Mesenchymal stem cell of Wharton's jelly (primary cell): ENCODE measurements around the genes THAP2, TMEM19 and ATXN7L3B.

DNA sequence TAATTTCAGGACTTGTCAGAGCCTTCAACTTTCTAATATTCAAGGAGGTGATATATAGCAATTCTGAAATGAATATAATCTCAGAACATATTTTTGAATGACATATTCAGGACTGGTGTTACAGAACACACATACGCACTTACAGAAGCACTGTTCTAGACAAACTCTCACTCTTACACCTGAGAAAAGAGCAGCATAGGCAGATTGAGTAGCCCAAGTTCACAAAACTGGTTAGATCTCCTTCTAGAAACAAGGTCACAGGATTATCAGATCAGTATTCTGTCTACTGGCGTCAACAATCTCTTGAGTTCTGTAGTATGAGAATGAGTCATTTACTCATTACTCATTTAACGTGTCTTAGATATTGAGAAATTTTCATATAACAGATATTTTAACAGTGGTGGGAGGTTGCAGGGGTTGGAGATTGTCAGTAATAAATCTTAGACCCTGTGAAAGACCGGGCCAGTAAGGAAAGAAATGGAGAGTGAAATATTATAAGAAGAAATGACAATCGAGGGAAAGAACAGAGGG is 2.8 kb upstream of the TSPAN8 start:
- CAGE, long polyA plus RNA = no peak

DNA sequence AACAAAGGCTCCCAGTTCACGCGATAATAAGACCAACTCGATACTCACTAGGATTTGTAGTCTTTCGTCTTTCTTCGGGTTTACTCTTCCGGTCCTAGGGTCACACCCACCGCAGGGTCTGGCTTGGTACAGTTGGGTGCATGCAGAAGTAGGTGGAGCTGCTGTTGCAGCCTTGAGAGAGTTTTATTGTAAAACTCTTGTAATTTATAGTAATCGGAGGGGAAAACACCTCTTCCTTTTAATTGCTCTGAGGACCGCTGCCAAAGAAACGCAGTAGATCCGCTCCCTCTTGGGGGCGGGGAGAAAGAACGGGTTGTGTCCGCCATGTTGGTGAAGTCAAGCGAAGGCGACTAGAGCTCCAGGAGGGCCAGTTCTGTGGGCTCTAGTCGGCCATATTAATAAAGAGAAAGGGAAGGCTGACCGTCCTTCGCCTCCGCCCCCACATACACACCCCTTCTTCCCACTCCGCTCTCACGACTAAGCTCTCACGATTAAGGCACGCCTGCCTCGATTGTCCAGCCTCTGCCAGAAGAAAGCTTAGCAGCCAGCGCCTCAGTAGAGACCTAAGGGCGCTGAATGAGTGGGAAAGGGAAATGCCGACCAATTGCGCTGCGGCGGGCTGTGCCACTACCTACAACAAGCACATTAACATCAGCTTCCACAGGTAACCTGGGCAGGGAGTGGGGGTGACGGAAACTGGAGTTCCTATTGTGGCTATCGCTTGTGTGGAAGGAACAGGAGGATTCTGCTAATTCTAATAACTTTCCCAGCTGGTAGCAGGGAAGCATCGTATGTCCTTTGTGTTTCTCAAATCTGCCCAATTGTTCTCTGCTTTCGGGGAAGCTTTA is at the start of gene THAP2:
Gene THAP2 (plus strand): TSS at position 385 of the 848 bp plus-strand sequence.
- CAGE, long polyA plus RNA = no peak

GRCh38 chr12:71685816-71687107 is at the start of gene TMEM19:
Gene TMEM19, plus strand, starts transcription at chr12:71686082.
- CAGE, long polyA plus RNA = no peak

DNA sequence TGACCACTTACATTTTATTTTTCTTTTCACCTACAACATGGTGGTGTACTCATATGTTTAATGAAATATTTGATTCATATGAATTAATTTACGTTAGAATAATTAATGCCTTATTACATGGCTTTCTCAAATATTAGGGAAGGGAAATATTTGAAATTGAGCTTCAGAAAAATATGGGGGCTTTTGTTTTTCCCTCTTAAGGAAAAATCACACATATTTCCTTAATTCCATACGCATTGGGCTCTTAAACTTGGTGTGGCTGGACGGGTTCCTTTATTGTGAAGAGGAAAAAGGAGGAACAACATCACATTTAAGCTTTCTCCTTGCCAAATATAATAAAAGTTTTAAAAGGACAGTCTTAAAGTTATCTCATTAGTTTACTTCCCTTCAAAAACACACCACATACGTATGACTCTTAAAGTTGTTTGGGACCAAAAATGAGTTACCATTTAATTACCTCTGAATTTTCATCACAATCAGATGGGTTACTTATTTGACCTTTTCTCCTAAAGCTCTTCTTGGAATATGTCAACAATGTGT is 16.2 kb downstream of the RAB21 start:
- CAGE, long polyA plus RNA = no peak

DNA sequence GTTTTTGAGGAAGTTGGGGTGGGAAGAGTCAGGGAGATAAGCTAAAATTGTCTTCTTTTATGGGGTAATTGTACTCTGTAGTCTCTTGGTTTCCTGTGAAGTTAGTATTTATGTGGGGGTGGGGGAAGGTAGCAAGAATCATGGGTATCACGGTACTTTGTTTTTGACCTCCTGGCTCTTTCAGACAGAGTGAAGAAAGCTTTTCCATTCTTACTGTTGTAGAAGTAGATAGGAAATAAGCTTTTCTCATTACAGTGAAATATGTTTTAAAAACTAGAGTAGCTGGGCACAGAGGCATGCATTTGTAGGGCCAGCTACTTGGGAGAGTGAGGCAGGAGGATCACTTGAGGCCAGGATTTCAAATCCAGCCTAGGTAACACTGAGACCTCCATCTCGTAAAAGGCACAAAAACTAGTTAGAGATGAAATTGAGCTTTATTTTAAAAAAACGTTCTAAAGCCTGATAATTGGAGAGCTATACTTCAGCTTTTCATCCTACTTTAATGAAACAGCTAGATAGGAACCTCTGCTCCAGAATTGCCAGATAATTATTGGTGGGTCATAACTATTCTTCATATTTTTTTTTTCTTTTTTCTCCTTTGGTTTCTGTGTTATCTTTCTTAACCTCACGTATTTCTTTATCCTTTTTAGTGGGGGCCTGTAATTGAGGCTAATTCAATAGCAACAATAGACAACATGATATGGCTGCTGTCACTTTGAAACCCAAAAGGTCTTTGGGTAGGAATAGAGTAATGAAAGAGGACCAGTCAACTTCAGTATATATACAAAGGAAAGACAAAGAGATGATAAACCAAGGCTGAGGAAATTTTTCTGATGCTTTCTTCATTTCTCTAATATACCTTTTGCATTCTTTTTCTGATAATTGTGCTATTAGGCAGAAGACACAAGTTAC is 33.3 kb downstream of the RAB21 start:
- CAGE, long polyA plus RNA = no peak

DNA sequence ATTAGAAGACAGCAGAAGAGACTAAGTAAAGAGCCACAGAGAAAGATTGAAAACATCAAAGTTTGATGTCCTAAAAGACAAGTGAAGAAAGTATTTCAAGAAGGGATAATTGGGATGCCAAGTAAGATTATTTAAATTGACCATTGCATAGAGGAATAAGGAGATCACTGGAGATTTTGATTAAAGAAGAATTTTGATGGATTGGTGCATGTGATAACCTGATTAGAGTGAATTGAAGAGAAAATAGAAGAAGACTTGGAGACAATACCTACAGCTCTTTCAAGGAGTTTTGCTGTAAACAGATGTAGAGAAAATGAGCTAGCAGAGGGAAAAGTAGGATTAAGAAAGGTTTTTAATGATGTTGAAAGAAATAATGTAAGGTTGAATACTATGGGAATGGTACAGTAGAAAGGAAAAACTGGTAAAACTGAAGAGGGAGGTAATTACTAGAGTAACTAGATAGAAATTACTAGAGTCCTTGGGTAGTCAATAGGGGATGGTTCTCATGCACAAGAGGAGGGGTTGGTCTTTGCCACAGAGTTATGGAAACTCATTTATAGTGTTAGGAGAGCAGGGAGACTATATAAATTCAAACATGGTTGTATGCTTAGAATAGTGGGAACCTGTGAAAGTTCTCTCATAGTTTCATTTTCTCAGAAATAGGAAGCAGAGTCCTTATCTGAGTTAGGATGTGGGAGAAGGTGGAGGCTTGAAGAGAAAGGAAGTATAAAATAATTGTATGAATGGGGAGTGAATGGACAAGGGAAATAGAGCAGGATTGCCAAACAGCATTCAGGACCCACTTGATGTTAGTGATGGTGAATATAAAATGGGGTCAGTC is 34.3 kb upstream of the TPH2 start:
- CAGE, long polyA plus RNA = no peak

DNA sequence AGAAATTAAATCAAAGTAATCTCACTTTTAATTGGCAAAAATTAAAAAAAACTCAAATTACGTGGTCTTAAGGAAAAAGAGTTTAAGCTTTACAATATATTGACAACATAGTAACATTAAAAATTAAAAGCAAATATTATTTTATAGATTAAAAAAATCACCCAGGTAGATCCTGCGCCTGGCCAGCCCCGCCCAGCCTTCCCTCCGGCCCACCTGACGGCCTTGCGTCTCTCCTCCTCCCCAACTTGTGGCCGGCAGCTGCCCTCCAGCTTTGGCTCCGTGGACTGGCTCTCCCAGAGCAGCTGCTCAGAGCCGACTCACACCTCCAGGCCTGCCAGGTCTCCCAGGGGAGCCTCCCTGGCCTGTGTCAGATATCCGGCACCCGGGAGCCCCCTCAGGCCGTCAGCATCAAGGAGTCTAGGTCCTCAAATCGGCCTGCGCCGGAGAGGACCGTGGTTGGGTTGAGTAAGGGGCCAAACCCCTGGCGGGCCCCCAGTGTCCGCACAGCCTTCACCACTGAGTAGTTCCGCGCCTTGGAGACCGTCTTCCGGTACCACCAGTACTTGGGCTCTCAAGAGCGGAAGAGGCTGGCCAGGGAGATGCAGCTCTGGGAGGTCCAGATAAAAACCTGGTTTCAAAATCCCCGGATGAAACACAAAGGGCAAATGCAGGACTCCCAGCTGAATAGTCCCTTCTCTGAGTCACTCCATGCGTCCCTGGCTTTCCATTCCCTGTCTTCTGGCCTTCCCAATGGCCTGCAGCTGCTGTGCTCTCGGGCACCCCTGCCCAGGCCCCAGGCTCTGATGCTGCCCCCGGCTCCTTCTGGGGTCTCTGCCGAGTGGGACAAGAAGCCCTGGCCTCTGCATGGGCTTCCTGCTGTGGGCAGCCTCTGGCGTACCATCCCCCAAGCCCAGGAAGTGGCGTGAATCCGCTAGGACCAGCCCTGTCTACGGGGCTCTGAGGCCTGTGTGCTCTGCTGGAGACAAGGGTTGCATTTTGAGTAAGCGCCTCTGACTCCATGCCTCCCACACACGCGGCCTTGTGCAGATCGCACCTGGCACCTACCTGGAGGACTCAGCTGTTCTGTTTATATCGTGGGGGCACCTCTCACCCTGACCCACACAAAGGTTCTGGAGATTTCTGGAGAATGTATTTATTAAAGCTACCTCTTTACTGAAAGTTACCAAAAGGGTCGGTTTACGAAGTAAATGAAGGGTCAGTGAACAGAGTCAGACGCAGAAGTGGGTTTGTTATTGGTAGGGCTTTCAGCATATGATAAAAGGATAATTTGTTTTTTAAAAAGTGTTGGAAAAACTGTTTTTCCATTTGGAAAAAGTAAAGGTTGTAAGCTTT is 245.1 kb upstream of the ATXN7L3B start:
- CAGE, long polyA plus RNA = no peak

DNA sequence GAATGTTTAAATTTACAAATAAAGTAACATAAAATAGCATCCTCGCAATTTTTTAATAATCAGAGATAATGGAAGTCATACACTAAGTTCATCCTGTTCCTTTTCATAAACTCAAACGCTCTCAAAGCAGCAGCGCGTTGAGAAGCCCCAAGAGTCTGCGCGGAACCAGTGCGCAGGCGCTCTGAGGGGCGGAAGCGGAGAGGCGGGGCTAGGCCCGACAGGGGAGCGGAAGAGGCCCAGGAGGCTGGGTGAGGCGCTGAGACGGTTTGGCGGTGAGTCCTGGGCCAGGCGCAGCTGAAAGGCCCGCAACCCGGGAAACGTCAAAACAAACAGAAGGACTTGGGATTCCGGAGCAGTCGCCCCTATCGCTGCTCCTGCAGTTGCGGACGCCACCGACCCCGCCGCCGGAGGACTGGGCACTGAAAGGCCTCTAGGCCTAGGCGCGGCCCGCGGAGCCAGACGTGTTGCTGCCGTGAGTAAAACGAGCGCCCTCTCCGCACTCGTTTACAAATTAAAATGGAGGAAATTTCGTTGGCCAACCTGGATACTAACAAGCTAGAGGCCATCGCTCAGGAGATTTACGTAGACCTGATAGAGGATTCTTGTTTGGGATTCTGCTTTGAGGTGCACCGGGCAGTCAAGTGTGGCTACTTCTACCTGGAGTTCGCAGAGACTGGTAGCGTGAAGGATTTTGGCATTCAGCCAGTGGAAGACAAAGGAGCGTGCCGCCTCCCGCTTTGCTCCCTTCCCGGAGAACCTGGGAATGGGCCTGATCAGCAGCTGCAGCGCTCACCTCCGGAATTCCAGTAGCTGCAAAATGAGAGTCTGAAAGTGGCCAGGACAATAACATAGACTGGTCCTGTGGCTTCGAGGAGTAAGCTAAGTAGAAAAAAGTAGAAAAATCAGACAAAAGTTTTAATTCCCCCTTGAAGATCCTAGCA is at the start of gene ATXN7L3B:
Gene ATXN7L3B (plus strand): TSS at position 239 of the 941 bp plus-strand sequence.
- CAGE, long polyA plus RNA = start-site peak on the plus strand centred at position 240 of the sequence, 49 bp wide, 327 and 346 reads in 2 replicates

- CAGE, long polyA plus RNA = no peak
These were observed 258.9 kb downstream of the NAP1L1 start for GRCh38 chr12:75825593-75826004.

GRCh38 chr12:76031221-76032049 is 53.0 kb downstream of the NAP1L1 start:
- CAGE, long polyA plus RNA = start-site peak on the minus strand at chr12:76031564-76031609, 227 and 272 reads in 2 replicates

GRCh38 chr12:76040523-76041351 is 43.7 kb downstream of the NAP1L1 start:
- CAGE, long polyA plus RNA = no peak

DNA sequence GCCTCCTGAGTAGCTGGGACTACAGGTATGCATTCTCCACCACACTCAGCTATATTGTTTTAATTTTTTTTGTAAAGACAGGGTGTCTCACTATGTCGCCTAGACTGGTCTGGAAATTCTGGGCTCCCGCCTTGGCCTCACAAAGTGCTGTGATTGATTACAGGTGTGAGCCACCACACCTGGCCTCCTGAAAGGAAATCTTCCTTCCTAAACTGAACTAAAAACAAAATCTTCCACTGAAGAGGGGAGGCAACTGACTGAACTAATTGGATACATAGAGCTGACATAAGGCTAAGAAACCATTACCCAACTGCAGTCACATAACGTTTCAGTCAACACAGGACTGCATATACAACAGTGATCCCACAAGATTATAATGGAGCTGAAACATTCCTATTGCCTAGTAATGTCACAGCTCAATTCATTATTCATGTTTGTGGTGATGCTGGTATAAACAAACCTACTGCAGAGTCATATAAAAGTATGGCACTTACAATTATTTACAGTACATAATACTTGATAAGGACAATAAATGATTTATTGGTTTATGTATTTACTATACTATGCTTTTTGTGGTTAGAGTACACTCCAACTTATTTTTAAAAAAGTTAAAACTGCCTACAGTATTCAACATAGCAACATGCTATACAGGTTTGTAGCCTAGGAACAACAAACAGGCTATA is 4.5 kb downstream of the NAP1L1 start:
- CAGE, long polyA plus RNA = no peak

DNA sequence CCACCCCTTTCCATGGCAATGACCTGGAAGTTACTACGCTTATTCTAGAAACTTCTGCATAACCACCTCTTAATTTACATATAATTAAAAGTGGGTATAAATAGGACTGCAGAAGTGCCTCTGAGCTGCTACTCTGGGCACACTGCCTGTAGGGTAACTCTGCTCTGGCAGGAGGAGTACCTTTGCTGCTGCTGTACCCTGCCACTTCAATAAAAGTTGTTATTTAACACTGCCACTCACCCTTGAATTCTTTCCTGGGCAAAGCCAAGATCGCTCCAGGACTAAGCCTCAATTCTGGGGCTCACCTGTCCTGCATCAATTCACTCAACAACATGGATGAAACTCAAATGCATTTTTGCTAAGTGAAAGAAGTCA is 8.1 kb upstream of the NAP1L1 start:
- CAGE, long polyA plus RNA = no peak

DNA sequence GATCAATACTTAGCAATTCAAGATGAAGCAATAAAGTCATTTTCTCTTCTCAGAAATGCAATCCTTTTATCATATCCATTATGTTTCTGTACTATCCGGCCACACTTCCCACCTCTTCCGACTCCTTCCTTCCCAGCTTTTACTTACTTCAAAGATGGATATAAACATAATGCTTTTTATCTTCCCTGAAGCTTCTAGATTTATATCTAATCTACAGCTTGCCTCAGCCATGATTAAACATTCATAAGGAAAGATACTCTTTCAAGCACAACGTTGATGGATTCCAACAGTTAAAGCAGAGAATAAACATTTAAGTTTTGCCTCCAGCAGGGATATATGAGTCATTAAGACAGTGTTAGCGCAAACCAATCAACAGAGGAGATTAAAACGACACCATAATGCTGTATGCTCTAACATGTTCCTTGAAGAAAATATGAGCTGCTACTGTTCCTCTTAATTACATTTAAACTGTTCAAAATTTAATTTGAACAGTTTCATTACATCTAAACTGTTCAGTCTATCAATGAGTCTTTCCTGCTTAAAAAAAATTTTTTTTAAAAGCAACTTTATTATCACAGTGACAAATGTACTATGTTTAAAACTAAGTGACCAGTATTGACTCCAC is 74.9 kb upstream of the BBS10 start:
- CAGE, long polyA plus RNA = no peak

- CAGE, long polyA plus RNA = no peak
These were observed 36.1 kb downstream of the OSBPL8 start for GRCh38 chr12:76523485-76523847.

DNA sequence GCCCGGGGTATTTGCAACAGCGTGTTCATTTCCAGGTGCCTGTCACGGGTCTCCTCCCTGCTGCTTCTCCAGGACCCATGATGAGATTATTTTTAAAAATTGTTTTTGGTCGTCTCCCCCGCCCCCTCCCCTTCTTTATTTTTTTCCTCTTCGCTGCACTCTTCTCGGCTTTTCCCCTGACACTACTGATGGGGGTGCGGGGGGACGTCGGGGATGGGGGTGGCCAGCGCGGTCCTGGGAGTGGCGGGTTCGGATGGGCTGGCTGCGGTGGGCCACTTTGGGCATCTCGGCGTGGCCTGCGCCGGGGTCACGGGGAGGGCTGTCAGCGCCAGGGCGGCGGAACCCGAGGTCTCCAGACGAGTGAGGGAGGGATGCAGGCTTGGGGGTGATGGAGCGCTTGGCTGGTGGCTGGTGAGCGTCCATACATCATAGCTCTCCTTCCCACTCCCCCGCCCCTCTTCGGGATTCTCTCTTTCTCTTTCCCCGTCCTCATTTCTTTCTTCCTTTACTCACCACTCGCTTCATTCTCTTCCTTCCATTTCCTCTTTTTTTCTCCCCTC is 260.0 kb upstream of the E2F7 start:
- CAGE, long polyA plus RNA = no peak

- CAGE, long polyA plus RNA = no peak
These were observed 24.1 kb downstream of the SYT1 start for GRCh38 chr12:78888569-78889109.

DNA sequence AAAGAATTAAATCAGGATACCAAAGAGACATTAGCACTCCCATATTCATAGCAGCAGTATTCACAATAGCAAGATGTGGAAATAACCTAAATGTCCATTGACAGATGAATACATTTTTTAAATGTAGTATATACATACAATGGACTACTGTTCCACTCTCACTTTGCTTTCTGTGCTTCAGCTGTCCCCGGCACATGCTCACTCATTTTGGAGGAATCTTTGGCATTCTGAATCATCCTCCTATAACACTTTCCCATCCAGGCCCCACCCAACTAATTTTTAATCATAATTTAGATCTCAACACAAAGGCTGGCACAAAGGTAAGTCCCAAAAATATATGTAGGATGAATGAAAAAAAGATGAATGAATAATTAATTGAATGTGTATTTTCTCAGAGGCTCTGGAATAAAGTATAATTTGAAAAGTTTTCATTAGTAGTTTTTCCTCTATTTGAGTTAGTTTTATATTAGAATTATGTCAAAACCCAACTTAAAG is 99.3 kb downstream of the SYT1 start:
- CAGE, long polyA plus RNA = no peak

GRCh38 chr12:79183697-79184176 is 319.2 kb downstream of the SYT1 start:
- CAGE, long polyA plus RNA = no peak

DNA sequence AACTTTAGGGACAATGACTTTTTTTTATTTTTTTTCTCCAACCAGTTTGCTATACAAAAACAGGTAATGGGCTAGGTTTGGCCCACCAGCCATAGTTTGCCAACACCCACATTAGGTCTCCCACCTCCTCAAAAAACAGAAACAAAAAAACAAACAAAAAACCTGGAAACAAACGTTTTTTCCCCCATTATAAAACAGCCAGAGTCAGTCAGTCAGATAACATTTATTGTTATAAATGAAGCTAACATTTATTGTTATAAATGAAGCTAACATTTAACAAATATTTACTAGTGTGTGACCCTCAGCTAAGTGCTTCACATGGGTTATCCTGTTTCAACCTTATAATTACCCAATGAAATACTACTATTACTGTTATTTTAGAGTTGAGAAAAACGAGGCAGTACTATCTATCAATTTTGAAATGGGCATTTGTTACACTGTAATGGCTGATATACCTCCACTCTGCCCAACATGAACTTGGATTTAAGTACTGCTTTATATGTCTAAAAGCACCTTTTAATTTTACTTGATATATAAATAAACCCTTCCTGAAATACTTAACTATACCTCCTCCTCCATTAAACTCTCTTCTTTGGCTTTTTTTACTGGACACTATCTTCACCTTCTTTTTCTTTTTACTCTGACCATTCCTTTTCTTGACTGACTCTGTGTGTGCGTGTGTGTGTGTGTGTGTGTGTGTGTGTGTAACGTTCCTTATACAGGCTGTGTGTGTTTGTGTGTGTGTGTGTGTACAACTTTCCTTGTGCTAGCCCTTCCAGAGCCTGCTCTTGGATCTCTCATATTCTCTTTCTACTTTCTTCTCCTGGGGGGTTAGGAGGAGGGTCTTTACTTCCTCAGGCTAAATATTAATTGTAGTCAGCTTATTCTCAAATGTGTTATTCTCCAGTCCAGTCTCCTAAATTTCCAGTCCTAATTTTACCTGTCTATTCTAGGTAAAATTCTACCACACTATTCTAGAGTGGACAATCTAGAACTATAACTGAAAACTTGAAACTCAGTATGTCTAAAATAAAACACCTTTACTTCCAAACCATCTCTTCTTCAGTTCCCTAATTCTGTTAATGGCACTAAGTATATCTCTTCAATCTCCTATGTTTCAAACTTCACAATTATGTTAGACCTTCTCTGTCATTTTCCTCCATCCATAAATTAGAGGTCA is 121.3 kb upstream of the PAWR start:
- CAGE, long polyA plus RNA = no peak